M059J (cell line): ENCODE data around the gene CTSD.

- RAMPAGE, long total RNA, result no peak
These were observed at the start of gene CTSD for GRCh38 chr11:1763778-1764233. Gene CTSD, minus strand, starts transcription at chr11:1763927.

DNA sequence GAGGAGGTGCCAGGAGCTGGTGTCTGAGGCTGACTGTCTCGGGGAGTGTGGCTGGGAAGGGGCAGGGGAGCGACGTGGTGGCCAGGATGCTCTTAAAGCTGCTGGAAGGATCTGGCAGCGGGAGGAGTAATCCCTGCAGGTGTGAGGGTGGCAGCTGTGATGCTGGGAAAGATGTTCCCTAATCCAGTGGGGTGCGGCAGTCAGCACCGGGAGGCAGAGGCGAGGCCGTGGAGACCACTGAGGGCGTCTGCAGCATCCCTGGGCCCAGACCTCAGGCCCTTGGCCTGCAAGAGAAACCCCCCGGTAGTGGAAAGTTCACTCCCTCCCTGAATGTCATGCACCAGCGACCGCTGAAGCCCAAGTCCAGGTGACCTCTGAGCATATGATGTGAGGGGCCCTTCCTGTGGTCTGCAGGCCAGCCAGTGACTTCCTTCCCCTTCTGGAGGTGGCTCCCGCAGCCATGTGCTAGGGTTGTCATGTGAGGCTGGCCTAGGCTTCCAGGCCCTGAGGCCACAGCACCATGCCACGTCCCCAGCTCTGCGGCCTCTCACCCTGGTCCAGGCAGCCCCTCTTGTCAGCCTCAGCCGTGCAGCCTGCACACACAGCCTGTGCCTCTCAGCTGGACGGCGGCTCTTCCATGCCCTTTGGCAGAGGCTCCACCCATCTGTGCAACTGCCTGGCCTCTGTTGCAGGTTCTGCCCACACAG lies 17.3 kb upstream of the CTSD start:
- RAMPAGE, long total RNA, result no peak

DNA sequence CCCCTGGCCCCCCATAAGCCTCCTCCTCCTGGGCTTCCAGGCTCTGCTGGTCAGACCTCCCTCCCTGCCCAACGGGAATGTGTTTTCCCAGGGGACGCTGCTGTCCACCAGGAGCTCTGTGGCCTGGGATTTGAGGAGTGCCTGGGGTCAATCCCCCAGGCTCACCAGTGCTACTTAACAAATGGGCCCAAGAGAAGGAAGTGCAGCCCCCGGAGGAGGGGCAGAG lies 13.6 kb downstream of the LSP1 start:
- RAMPAGE, long total RNA, result no peak

DNA sequence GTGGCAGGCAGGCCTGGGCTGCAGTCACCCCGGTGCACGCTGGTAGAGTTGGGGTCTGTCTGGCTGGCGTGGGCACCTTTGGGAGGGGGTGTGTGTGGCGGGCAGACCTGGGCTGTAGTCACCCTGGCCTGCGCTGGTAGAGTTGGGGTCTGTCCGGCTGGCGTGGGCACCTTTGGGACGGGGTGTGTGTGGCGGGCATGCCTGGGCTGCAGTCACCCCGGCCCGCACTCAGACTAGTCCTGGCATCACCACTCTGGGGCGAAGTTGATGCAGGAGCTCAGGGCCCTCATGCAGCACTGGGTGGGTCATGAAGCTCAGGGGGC lies 19.1 kb downstream of the PRR33 start:
- RAMPAGE, long total RNA, result no peak

DNA sequence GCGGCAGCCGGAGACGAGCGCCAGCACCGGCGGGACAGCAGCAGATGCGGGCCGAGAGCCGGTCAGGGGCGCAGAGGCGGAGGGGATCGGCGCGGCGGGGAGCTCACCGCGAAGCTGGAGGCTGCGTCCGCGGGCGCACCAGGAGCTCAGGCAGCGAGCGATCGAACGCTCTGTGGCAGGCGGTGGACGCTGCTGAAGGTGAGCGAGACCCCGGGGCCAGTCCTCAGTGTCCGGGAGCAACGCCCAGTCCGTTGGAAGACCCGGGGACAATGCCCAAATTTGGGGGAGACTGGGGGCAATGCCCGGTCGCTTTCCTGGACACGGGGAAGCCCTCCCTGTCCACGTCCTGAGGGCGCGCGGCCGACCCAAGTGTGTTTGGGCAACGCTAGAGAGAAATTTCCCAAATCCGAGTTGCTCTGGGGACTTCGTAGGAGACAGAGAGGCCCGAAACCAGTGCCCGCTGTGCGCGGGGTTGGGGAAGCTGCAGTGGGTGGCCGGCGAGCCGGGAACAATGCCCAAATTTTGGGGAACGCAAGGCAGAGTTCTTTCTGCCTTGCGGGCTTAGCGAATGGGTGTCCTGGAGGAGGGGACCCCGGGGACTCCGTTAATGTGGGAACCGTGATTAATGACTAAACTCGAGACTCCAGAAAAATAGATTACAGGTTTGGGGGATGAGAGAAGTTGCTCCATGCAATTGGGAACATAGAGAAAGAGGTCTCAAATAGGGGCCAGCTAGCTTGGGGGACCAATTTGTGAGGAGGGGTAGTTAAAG lies 1.7 kb upstream of the IGF2 start:
- RAMPAGE, long total RNA, result no peak

DNA sequence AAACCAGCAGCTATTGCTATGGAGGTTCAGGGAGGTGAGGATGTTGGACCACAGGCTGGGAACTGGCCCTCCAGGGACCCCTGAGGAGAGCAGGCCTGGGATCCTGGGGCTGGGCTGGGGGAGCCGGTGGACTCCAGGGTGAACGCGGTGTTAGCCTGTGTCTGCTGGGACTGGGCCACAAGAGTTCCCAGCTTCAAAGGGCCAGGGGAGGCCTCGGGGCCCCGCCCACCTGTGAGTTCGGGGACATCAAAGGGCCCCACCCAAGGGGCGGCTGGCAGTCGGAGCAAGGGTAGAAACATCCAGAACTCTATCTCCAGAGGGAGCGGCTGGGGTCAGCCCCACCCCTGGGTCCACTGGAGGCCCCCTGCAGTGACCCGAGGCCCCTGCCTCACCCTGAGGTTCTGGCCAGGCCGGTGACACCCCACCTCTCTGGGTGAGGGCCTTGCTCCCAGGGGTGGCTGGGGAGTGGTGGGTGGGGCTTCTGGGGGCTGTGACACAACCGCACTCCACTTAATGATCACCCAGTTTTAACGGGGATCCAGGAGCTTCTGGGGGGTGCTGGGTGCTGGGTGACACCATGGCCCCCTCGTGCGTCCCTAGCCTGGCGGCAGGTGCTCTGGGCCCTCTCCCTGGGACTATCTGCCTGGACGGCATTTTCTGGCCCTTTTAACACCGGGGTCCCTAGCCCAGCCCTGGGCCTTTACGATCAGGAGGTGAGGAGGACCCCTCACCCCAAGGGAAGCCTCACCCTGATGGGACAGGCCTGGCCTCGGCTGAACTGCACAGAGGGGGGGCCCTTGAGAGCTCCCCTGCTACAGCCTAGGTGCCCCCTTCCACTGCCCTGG lies 32.4 kb upstream of the TH start:
- RAMPAGE, long total RNA, result no peak

GRCh38 chr11:2217202-2218079 lies 45.8 kb upstream of the TH start:
- RAMPAGE, long total RNA, result no peak

DNA sequence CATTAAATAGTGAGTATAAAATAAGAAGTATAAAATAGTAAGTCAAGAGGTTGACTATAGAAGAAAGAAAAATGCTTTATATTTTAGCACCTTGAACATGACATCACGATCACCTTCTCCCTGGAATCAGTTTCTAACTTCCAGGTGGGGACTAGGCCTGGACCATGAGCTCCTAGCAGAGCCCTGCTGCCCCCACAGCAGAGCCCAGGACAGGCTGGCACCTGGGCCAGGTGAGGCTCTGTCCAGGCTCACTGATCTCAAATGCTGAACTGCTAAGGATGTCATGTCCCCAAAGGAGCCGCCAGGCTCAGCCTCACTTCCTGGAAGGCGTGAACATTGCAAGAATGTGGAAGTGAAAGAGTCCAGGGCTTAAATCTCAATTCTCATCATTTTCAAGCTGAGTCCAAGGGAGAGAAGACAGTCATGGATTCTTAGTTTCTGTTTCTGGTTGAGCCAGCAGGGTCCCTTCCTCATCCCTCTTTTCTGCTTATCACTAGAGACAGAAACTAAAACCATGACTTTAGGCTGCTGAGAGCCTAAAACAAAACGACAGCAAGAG lies 5.0 kb downstream of the ASCL2 start:
- RAMPAGE, long total RNA, result no peak

DNA sequence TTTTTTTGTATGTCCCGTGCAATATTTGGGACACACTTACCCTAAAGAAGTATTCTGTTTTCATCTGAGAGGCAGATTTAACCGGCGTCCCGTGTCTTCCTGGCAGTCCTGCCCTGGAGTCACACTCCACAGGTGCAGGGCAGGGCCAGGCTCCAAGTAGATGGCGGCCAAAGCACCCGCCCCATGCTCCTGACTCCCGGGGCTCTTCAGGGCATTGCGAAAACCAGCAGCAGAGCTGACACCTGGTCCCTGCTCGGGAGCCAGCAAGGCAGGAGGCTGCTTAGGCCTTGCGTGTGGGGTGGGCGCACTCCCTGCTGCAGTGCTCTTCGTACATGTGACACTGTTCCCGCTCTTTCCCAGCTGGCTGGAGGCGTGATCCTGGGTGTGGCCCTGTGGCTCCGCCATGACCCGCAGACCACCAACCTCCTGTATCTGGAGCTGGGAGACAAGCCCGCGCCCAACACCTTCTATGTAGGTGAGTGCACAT lies 10.5 kb upstream of the TSSC4 start:
- RAMPAGE, long total RNA, result no peak

- RAMPAGE, long total RNA, result no peak
These were observed 7.2 kb upstream of the TSSC4 start for GRCh38 chr11:2393190-2393983.

DNA sequence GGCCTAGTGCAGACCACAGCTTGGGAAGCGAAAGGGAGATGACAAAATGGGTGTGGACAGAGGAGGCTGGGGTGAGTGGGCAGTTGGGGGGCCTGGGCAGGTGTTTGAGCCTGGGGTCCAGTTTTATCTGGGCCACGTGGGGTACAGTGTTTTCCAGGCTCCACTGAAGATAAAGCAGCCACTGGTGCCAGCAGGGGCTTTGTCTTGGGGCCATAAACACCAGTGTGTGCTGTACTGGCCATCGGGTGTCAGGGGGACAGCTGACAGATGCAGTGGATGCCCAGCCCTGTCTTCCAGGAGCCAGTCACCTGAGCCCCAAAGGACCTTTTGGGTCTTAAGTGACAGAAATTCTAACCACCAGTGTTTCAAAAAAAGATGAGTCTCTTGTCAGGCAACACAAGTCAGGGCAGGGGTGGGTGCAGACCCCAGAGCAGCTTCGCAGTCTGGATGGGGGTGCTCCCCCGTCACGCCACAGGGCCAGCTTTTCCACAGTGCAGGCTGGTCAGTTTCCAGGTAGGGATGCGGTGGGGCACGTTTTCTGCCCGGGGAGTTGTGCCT lies 3.7 kb downstream of the TSSC4 start:
- RAMPAGE, long total RNA, result no peak

GRCh38 chr11:2405212-2405499 lies 4.6 kb downstream of the TSSC4 start:
- RAMPAGE, long total RNA, result no peak

- RAMPAGE, long total RNA, result no peak
These were observed 2.2 kb downstream of the KCNQ1 start for GRCh38 chr11:2446948-2447449.

DNA sequence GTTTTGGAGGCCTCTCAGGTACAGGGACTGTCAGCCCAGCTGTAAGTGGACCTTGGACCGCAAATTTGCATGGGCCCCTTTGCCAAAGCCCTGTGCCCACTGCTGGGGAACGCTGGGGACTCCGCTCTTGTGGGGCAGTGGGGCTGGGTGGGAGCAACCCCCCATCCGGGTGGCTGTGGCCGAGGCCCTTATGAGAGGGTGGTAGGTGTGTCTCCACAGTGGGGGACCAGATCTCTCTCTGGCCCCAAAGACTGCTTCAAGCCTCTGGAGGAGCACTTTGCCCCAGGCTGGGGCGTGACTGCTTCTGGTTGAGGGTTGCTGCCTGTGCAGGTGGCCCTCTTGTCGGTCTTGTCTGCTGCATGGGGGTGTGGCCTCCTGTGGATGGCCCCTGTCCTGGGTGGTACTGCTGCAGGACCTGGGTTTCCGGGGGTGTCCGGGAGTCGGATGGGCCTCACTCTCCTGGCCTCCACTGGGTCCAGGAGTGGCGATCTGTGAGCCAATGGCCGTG lies 15.8 kb downstream of the KCNQ1 start:
- RAMPAGE, long total RNA, result no peak

DNA sequence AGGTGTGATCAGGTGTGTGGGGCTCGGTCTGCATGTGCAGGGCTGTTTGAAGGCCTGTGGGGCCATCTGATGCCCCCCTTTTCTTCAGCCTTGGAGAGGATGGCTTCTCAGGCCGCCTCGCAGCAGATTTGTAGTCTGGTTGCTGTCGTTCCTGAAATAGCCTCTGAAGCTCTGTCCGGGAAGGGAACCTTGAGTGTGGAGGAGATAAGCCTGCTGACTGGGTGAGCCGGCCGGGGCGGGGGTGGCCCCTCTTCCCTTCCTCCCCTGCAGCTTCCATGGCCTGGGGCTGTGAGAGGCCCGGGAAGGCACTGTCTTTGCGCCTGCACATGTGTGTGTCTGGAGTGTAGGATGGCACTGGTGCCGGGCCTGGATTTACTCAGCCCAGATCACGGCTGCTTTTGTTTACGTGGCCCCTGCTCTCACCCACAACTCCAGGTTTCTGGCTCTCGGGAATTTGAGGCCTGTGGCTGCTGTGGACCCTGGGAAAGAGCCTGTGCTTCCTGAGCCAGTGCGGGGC lies 16.4 kb downstream of the KCNQ1 start:
- RAMPAGE, long total RNA, result no peak

DNA sequence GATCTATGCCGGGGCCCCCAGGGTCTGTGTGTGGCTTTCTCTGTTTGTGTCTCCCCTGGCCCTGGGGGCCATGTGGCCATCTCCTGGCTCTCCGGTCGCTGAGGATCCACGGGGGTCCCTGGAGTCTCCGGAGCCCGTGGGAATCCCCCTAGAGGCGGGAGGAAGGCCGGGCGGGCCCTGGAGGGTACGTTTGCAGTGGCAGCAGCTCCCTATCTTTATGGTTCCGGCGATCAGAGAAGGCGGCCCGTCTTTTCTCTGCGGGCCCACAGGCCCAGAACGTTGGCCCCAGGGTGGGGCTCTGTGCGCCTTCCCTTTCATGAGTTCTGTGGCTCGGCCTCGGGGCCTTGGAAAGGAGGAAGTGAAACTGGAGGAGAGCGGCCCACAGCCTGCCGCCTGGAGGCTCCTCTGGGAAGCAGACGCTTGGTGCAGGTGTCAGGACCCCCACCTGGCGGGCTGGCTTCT lies 82.1 kb downstream of the KCNQ1 start:
- RAMPAGE, long total RNA, result no peak

DNA sequence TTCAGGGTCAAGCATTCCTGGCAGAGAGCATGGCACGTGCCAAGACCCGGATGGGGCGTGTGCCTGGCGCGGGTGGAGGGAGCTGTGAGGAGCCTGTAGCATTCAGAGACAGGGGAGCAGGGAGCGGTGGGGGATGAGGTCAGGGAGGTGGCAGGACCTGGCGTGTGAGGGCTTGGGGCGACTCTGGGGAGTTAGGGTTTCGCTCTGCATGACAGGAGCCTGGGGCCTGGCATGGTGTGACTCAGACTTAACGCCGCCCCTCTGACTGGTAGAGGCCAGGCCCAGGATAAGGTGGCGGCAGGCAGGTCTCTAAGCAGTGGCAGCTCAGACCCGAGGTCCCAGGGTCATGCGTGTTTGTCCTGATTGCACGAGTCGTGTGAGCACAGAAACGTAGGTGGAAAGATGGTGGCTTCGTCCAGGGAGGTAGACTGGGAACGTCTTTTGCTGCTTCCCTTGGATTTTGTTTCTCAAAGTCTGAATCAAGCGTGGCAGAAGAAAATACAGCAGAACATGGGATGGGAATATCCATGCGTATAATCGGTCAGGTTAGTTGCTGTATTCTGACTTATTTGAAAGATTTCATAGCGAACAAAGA lies 103.1 kb downstream of the KCNQ1 start:
- RAMPAGE, long total RNA, result no peak

- RAMPAGE, long total RNA, result no peak
These were observed 200.0 kb downstream of the KCNQ1 start for GRCh38 chr11:2644735-2645296.

GRCh38 chr11:2666041-2667079 lies 219.2 kb downstream of the CDKN1C start:
- RAMPAGE, long total RNA, result no peak

DNA sequence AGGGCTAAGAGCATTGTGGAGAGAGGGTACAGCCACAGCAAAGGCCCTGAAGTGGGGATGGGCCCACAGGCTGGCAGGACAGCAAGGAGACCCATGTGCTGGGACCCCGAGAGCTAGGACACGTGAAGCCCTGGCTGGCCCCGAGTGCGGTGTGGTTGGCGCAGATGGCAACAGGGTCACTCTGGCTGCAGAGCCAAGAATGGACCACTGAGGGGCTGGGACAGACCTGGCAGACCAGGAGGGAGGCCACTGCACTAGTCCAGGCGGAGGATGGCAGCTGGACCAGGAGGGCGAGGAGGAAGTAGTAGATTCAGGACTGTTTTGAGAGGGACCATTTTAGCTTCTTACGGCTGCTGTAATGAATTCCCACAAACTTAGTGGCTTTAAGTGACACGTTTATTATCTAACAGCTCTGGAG lies 155.6 kb downstream of the CDKN1C start:
- RAMPAGE, long total RNA, result no peak